Left ventricle myocardium (tissue), 1 donor: ENCODE measurements around a stretch of chr2.

GRCh38 chr2:42811467-42812066, 19.2 kb upstream of the HAAO start:
- PRO-cap, result unidirectional peak, minus-strand start at chr2:42811600; unidirectional peak, minus-strand start at chr2:42811685

- PRO-cap, result no peak
Measured at GRCh38 chr2:42917233-42917757, 124.9 kb upstream of the HAAO start.

DNA sequence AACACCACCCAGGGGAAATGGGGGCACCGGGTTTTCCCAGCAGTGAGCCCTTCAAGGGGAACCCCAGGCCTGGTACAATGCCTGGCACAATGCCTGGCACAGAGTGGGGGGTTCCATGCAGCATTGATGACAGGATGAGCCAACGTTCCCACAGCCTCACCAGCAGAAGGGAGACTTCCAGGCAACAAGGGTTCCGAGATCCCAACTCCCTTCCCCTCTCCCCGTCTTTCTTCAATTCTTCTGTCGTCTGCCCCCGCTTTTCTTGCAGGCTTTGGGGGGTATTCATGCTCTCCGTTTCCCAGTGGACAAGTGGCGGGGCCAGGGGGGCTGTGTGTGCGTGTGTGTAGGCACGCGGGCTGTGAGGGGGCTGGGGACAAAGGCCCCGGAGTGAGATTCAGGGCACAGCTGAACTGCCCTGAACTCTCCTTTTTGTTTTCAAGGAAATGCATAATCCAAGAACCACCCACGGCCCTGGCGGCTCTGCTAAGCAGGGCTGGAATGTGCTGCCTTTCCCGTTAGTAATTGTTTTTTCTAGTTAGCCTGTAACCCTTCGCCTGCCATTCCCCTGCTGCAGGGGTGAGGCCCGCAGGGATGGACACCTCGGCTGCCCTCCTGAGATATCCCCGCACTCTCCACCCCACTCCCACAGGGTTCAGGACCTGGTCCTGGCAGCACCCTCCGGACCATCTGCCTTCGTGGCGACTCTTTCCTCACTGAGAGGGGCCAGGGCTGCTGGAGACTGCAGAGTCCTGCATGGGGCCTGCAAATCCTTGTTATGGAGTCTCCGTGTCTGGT, 132.3 kb upstream of the HAAO start:
- PRO-cap, result bidirectional peak, plus-strand start at position 560 of the sequence, minus-strand start at position 389 of the sequence

DNA sequence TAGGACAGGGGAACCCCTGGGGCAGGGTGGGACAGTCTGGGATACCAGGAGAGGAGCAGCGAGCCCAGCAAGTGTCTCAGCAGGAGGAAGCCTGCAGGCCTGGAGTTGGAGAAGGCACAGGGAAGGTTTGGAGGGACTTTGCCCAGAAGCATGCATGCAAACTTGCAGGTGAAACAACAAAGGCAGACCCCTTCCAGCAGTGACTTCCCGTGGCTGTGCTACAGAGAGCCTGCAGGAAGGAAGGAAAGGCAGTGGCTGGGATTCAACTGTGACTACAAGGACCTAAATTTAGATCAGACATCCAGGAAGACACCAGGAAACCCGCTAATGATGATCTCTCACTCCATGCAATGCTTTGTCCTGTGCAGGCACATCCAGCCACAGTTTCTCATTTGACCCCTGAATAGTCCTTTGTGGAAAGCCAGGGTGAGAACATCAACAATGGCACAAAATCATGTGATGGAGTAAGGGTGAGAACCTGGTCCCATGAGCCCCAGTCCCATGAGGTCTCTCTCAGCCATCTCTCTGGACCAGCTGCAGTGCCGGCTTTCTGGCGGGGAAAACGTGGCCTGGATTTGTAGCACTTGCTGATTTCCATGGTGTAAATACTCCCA, 158.8 kb upstream of the HAAO start:
- PRO-cap, result no peak

- PRO-cap, result no peak
Measured at GRCh38 chr2:43000263-43001189, 208.1 kb upstream of the HAAO start.

DNA sequence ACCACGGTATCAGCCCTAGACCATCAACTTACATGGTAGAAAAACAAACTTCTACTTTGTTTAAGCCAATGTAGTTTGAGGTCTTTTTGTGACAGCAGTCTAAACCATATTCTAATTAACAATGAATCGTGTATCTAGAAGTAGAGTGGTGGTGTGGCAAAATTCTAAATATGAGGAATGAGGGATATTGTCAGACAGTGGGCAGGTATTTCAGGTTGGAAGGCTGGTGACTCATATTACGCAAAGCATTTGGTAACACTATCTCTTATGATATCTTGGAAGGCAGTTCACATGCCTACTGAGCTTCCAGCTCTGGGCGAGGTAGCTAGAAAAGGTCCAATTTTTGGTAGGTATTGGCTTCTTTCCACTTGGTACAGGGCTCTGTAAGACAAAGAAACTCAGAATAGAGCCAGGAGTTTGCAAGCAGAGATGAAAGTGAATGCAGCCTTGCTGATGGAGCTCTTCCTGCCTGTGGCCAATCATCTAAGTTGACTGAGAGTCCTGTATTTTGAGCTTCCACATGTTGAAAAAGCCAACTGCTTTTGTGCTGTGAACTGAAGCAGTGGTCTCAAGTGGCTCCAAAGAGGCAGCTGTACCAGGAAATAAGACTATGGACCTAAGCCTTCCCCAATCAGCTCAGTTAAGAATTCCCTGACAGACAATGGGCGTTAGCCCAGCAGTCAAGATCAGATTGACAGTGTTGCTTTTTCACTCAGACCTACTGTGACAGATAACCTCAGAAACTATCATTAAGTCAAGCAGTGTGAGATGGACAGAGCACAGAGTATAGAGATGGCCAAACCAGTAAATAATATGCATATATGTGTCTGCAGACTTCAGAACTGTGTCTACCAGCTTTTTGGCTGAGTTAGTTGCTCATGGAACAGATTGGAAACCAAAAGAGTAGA, 215.5 kb downstream of the ZFP36L2 start:
- PRO-cap, result no peak

DNA sequence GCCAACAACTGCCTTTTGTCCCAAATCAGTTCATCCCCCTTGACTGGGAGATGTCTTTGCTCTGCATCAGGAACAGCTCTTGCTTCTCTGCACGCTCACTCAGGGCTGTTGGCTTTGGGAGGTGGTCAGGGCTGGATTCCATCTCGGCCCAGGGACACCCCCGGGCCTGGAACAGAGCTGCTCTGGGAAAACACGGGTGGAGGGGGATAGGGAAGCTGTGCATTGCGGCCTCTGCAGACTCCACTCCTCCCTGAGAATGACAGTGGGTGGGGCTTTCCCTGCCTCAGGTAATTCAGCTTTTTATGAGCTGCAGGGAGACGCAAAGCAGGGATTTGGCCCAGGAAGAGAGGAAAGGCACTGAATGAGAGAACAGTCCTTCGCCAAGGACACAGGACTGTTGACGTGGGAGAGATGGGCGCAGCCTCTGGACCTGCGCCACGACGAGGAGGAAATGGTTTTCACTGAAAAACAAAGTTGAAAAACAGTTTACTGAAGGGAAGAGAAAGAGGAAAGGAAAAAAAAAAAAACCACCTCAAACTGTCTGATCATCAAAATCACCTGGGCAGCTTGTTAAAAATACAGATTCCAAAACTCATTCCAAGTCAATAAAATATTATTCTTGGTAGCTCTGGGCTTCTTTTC, 194.1 kb downstream of the ZFP36L2 start:
- PRO-cap, result unidirectional peak, minus-strand start at position 258 of the sequence

DNA sequence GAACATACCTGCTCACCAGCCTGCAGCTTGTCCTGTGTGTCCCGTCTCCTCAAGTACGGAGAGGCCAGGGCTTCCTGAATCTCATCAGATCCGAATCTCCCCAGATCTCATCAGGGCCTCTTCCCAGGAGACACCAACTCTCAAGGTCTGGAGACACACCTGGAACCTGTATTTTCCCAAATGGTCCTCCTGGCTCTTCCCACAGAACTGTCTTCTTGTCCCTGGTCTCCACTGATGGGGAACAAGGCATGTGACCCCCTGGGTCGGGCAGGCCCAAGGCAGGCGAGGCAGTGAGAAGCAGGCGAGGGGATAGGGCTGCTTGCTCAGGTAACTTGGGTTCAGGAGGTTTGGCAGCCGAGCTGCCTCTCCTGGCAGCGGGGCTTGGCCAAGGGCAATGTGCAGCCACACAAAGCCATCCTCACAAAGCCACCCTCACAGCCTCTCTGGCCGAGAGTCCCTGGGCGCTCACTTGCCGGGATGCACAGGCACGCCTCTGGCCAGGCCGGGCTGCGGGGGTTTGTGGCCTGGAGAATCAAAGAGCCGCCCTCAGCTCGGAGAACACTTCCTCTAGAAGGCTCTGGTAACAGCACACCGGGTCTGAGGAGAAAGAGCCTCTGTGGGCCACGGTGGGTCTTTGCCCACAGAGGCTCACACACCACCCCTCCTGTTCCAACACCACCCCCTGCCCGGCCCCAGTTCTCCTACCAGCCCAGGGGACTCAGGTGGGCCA, 187.1 kb downstream of the ZFP36L2 start:
- PRO-cap, result no peak

DNA sequence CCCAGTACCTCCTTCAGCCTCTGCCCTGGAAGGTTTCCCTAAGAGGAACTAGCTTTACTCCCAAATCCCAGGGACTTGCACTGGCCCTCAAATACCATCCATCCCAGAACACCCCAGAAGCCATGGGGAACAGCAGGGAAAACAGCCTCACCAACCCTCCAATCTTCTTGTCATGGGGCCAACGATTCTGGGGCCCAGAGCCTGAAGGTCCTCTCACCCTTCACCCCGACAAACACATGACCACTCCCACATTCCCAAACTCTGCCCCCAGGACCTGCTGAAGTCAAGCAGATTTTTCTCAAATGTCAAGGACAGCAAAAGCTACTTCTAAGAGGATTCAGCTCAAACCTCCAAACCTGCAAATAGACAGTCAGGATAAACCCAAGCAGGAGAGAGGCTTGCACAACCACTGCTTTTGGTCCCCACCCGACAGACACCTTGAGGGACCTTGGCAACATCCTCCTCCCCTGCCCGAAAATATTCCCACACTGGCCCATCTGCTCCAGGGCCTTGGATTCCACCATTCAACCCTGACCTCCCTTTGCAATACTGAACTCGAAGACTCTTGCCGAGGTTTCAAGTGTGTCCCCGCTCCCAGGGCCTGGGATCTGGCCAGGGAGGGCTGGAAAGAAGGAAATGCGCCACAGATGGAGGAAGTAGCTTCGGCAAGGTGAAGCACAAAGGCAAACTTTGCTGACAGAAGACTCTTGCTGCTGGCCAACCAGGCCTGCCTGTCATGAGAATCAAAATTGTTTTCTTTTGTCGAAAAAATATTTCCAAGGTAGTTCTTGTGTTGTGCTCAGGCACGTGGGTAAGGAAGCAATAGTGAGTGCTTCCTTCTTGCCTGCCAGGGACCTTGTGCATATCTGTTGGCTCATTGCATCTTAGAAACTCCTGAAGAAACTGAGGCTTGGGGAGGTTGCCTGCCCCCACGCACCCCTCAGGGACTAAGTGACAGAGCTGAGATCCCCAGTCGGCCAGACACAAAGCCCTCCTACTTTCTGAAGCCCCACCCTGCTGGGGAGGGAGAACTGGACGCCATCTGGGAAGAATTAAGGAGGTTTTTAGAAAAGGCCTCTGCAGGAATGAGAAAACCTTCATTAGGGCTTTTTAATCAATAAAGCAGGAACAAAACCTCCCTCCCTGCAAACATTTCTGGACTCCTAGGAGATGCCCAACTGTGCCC, 143.1 kb downstream of the ZFP36L2 start:
- PRO-cap, result bidirectional peak, plus-strand start at position 1,027 of the sequence, minus-strand start at position 949 of the sequence

- PRO-cap, result no peak
Measured at GRCh38 chr2:43086918-43087371, 139.5 kb downstream of the ZFP36L2 start.

DNA sequence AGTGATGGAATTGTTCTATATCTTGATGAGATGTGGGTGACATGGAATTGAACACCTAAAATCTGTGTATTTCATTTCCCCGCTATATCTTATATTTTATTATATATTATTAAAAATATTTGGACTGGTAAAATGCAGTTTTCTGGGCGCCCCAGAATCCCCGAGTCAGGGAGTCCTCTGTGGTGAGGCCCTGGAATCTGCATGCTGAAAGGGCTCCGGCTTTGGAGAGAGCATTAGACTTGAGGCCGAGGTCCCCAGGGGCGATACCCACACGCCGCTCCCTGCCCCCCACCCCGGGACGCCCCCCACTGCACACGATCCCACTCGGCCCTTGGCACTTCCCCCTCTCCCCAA, 126.1 kb downstream of the ZFP36L2 start:
- PRO-cap, result no peak

- PRO-cap, result bidirectional peak, plus-strand start at chr2:43100874, minus-strand start at chr2:43100826; bidirectional peak, plus-strand start at chr2:43101094, minus-strand start at chr2:43100936
Measured at GRCh38 chr2:43100732-43101712, 125.4 kb downstream of the ZFP36L2 start.

DNA sequence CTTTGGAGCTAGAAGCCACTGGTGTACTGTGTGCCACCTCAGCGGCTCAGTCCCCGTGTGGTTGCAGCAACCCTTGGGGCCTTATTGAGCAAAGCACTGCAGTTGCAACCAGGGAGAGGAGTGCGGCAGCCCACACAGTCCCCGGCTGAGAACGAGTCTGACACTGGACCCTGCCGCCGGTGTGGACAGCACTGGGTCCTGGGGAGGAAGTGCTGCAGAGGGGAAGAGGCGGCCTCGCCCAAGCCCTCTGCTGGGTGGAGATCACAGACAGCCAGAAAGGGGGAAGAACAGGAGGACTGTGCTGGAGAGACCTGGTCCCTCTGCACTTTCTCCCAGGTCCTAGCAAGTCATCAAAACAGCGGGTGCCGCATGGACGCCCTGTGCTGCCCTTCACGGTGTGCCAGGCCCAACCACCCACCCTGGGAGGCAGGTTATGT, 98.7 kb downstream of the ZFP36L2 start:
- PRO-cap, result no peak

- PRO-cap, result no peak
Measured at GRCh38 chr2:43128604-43128933, 97.8 kb downstream of the ZFP36L2 start.

GRCh38 chr2:43158442-43159478, 67.6 kb downstream of the ZFP36L2 start:
- PRO-cap, result unidirectional peak, plus-strand start at chr2:43158734; bidirectional peak, plus-strand start at chr2:43159129, minus-strand start at chr2:43158994

DNA sequence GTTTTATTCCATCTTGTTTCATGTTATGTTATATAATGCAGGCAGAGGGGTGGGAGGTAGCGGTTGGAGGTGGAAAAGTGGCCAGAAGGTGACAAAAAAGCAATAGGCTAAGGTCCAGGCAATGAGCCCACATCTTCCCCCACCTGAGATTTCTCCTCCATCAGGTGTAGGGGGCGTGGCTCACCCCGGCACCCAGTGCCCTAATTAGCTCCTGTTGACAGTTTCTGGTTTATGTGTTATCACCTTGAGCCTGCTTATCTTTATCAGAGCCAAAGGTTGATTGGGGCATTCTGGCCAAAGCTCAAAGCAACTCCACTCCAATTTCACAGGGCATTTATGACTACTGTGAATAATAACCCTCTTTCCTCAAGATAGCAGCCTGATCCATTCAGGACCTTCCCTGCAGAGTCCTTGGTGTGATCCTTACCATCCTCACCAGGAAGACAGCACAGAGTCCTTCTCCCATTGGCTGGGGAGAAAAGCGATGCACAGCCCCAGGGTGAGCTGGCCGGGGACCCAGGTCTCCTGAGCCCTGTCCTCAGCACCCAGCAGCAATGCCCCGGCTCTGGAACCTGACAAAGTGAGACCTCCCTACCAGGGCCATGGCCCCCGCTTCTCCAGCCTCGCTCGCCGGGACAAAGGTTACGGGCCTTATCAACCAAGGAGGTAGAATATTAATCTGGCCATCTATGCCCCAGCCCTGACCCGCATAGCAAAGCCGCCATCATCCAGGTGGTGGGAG, 64.7 kb downstream of the ZFP36L2 start:
- PRO-cap, result no peak

DNA sequence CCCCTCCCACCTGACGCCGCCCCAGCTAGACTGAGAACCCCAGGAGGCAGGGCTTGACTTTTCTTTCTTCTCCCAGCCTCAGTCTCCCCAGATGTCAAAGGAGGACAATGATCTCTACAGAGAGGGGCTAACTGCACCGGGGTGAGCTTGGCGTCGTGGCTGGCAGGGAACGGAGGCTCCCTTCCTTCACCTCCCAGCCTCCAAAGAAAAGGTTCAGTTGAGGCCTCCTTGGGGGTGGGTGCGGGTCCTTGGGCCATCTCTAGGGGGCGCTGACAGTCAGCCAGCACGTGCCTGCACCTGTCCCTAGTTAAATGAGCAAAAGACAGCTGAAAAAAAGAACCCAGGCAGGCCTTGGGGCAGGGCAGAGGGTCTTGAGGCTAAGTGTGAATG, 56.5 kb downstream of the ZFP36L2 start:
- PRO-cap, result no peak

DNA sequence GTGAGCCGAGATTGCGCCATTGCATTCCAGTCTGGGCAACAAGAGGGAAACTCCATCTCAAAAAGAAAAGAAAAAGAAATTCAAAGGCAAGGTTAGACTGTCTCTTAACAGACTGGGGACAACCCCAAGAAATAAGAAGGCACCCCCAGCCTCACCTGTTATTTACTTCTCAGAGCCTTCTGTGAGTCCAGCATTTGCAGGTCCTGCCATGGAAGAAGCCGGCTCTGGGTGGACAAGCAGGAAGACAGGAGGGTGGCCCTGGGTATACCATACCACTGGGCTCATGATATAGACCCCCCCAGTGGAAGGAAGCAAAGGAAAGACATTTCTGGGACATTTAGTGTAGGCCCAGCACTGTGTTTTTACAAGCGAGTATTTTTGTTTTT, 52.5 kb downstream of the ZFP36L2 start:
- PRO-cap, result no peak

- PRO-cap, result no peak
Measured at GRCh38 chr2:43225015-43225406, 1.4 kb downstream of the ZFP36L2 start.

DNA sequence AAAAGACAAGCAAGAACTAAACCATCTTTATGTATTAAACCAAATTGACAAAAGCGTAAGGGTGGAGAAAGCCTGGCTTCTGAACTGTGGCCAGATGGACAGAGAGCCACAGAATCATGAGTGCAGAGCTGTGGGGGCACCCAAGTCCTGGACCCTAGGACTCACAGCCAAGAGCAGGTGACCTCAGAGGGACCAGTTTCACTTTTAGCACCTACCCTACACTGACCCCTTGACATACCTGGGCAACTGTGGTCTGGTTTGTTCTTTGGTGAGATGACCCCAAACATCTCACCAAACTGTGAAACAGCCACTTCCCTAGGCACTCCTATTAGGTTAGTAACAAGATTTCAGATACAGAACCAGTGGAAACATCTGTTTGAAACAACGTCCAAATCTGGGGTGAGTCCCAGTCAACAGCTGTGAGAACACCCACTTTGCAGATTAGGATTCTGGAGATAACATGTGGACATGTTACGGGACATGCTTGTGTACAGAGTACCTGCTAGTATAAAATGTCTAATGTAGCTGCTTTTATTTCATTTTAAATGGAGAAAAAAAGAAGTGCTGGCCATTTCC, 1.9 kb upstream of the ZFP36L2 start:
- PRO-cap, result no peak